SJSA1 (cell line): ENCODE measurements around a stretch of chr1.

GRCh38 chr1:58620066-58620675, 43.1 kb upstream of the TACSTD2 start:
- RAMPAGE, long total RNA, result no peak

DNA sequence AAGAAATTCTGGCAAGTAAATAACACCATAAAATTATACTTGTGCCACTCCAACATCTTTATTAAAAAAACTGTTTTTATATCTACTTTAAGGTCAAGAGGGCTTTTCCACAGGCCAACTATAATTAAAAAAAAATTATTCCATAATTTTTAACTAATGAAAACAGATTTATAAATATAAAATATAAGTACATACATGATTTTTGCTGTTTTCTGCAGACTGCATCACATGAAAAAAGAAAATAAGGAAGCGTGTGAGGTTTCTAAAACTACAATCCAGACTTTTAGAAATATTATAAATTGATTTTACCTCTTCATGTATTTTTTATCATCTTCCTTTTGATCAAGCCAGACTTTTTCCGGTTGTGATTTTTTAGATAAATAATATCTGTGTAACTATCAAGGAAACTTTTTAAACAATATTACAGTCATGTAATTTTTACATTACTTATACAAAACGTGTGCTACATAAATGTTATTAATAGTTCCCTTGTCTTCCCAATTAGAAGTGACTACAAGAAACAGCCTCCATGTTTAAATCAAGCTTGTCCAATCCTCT, 9.8 kb downstream of the MYSM1 start:
- RAMPAGE, long total RNA, result no peak

DNA sequence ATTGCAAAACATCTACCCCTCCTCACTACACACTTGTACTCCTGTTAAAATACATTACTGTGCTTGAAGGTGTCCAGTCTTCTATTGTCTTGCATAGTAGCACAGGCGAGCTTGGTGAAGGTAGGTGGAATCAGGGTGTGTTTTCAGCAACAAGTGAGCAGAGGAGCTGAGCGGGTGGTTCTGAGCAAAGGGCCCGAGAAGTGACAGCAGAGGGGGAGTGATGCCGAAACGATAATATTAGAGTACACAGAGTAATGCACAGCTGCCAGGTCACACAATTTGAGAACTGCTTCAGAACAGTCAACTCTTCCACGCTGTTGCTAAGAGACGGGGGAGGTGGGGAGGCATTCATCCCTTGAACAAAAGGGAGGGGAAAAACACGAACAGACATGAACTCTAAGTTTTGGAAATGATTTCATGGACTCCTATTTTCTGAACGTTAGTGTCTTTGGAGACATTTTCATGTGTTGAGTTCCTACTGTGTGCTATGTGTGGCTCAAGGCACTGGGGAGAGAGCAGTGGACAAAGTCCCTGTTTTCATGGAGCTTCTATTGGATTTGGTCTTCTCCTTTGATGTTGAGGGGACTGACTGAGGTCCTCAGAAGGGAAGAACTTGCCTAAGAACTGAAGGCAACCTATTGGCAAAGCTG, 30.6 kb downstream of the JUN start:
- RAMPAGE, long total RNA, result no peak

- RAMPAGE, long total RNA, result no peak
Observed at GRCh38 chr1:58773377-58773940, 10.4 kb downstream of the JUN start.

DNA sequence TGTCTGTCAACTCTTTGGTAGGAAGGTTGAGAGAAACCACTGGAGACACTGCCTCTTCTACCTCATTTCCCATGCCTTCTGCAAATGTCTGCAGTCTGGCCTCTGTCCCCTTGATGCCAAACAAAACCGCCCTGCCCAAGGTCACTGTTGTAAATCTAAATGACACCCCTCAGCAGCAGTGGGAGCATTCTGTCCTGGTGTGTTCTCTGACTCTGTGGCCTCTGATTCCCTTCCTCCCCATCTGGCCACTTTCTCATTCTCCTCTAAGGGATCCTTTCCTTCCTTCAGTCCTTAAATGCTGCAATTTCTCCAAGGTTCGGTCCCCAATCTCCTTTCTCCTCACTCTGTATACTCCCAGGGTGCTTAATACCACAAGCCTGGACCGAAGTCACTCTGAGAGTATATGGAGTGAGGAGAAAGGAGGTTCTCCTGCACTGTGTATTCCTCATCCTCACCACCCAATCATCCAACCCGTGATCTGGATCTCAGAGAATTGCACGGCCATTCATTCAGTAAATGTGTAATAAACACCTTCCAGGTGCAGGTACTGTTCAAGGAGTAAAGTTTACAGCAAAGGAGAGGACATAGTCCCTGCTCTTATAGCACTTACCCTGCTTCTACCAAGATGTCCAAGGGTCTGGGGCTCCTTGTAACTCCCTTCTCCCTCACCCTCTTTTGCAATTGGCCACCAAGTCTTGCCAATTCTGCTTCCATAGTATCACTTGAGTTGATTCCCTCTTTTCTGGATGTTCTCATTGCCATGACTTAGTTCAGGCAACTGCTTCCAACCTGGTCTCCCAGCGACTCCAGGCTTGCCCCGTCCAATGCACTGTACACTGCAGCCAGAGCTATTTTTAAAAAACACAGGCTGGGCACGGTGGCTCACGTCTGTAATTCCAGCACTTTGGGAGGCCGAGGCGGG, 139.2 kb upstream of the JUN start:
- RAMPAGE, long total RNA, result no peak

DNA sequence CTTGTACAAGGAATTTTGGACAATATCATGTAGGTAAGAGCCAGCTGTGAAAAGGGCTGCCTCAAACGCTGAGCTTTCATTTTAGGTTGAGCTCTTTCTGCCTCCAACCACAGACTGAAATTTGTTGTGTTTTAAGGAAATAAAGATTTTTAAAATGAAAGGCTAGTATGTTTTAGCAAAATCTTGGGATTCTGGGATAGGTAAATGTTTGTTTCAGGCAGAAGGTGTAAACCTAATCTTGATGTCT, 230.3 kb upstream of the JUN start:
- RAMPAGE, long total RNA, result no peak

DNA sequence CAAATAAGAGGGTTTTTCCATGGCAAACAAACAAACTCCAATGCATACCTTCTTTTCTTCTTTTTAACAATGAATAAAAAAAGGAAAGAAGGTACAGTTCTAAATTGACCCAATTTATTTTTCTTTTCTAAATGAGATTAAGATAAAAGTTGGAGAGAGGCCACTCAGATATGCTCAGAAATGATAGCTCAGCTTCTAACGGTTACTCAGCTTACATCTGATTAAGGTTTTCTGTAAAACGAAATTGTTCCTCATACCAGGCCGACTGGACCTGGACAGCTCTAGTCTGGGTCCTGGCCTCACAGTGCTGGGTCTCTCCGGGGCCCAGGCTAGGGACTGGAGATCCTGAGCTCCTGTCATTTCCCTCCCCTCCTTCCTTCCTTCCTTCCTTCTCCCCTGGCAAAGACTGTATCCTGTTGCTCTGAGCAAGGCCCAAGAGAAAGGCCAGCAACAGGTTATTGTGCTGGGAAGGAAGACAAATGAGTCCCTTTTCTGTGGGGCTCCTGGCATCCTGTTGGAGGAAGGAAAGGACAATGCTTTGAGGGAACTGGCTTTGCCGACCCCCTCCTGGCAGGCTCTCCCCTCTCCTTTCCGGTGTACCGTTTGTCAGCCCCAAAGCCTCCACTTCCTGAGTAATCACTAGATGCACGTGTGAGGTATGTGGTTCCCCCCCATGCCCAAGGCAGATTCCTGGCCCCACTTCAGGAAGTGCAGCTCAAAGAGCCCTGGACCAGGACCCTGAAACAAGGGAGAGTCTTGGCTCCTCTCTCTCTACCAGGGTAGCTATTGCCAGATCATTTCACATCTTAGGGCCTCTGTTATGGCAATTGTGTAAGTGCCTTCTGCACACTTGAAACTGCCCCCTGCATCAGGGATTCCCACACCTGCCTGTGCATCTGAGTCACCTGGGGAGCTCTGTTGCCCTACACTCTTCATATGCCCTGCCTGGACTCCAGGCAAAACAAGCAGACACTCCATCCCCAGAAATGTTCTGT, 212.8 kb upstream of the FGGY start:
- RAMPAGE, long total RNA, result no peak

DNA sequence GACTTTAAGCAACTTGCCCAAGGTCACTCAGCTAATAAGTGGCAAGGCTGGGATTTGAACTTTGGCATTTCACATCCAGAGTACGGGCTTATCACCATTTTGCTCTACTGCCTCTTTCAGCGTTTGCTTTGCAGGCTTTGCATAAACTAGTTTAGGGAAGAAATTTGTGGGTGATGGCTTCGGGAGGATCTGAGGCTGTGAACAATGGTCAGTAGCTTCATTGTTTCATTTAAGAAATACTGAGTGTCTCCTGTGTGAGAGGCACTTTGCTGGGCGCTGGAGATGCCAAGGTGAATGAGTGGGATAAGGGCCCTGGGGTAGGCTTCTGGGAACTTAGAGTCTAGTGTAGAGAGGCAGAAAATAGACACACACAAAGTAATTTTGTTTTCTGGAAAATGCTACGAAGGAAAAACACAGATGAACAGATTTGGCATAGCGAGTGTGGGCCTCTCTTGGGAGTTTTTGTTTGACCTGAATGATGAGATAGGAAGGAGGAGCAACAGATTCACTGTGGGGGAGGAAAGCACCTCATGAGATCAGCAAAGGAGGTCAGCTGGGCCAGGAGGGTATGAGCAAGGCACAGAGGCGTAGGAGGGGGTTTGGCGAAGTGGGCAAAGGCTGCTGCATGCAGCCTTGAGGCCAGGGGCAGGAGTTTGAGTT, 57.7 kb downstream of the FGGY start:
- RAMPAGE, long total RNA, result no peak

- RAMPAGE, long total RNA, result no peak
Observed at GRCh38 chr1:59370029-59370454, 73.1 kb downstream of the FGGY start.

GRCh38 chr1:59391080-59391668, 94.3 kb downstream of the FGGY start:
- RAMPAGE, long total RNA, result no peak

GRCh38 chr1:59422912-59423538, 126.1 kb downstream of the FGGY start:
- RAMPAGE, long total RNA, result no peak

DNA sequence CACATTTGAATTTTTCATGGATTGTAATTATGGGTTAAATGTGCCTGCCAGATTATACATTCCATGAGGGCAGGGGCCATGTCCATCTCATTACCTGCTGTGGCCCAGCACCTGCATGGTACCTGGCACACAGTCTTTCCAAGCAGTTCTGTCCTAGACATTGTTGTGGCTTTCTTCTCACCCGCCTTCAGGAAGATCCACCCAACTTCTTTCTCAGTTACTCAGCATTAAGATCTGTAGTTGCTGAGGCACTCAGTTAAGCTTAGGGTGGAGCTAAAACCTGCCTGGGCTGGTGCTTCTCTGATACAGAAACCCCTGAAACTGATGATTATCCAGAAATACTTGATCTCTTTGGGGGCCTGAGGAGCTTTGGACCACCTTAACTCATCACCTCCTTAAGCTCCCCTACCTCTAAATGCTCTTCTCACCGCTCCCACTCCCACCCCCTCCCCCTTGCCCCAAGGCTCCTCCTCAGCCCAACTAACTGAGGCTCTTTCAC, 190.5 kb downstream of the FGGY start:
- RAMPAGE, long total RNA, result no peak

GRCh38 chr1:59499624-59499976, 202.7 kb downstream of the FGGY start:
- RAMPAGE, long total RNA, result no peak

GRCh38 chr1:59533873-59534514, 237.1 kb downstream of the FGGY start:
- RAMPAGE, long total RNA, result no peak

GRCh38 chr1:59673428-59674339, 141.1 kb upstream of the HOOK1 start:
- RAMPAGE, long total RNA, result no peak

DNA sequence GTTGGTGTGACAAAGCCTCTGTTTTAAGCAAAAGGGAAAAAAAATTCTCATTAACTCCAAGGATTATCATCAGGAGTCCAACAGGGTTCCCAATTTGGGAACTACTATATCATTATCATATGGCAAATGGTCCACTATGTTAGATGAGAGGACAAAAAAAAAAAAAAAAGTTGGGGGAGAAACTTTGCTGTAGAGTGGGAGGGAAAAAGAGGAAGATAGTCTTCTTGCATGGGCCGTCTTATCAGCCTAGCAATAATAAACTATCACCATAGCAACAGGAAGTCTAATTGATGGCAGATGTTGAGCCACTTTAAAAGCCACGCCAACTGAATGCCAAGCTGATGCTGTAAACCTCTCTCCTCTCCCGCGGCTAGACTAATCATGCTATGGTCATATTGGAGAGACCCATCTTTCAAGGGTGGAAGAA, 122.3 kb upstream of the HOOK1 start:
- RAMPAGE, long total RNA, result no peak

GRCh38 chr1:59743189-59743939, 71.4 kb upstream of the HOOK1 start:
- RAMPAGE, long total RNA, result no peak

GRCh38 chr1:59761544-59761981, 53.2 kb upstream of the HOOK1 start:
- RAMPAGE, long total RNA, result no peak

GRCh38 chr1:59967096-59967725, 40.6 kb upstream of the CYP2J2 start:
- RAMPAGE, long total RNA, result no peak

GRCh38 chr1:61076650-61077618, 5.4 kb upstream of the NFIA start:
- RAMPAGE, long total RNA, result no peak